ENCODE data around the genes ZNF619, ZNF621, CYP8B1 and SNRK.

DNA sequence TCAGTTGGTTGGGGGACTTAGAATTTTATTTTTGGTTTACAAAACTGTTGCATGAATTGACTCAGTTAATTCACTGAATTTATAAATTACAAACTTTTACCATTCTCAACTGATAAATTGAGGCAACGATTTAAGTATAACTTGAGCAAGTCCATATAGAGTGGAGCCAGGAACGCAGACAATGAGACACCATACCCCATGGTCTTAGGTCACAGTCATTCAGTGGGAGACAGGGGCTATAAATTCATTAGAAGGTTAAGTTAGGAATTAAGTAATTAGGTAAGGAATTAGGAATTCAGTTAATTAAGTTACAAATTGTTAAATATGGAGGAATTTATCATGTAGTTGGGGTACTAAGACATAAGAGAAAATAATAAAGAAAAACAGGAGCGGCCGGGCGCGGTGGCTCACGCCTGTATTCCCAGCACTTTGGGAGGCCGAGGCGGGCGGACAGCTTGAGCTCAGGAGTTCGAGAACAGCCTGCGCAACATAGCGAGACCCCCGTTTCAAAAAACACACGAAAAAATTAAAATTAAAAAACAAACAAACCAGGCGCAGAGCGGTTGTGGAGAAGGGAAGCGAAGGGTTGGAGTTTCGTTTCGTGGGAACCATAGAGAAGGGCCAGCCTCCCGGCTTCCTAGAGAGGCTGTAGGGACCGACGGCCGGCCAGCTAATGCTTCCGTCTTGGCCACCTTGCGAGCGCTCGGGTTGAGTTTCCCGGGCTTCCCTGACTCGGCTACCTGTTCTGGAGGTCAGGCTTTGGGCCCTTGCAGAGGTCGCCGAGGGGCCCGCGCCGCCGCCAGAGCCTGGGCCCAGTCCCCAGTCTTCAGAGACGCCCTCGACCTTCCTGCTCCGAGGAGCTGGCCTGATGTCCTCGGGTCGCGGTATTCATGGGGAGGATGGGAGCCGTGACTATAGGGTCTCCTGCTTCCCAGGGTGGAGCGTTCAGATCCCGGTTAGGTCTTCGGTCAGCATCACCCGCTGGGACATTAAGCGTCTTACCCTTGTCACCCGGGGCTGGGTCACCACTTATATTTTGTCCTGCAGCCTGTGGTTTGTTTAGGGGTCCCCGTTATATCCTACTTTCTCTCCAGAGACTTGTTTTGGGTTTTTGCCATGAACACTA is at the start of gene ZNF619:
TSS of gene ZNF619 (plus strand) at position 649 of the 1,126 bp plus-strand sequence.
- RRBS, result 3% methylated on average over 11 of the region's 50 CpGs

- RRBS, result 3% methylated on average over 32 of the region's 68 CpGs
Measured at GRCh38 chr3:40524645-40525718, at the start of gene ZNF621. Gene ZNF621, plus strand, starts transcription at chr3:40524960.

- RRBS, result no CpG with 5 or more reads among the region's 5 CpGs
Measured at GRCh38 chr3:40538533-40539399, 14.0 kb downstream of the ZNF621 start.

DNA sequence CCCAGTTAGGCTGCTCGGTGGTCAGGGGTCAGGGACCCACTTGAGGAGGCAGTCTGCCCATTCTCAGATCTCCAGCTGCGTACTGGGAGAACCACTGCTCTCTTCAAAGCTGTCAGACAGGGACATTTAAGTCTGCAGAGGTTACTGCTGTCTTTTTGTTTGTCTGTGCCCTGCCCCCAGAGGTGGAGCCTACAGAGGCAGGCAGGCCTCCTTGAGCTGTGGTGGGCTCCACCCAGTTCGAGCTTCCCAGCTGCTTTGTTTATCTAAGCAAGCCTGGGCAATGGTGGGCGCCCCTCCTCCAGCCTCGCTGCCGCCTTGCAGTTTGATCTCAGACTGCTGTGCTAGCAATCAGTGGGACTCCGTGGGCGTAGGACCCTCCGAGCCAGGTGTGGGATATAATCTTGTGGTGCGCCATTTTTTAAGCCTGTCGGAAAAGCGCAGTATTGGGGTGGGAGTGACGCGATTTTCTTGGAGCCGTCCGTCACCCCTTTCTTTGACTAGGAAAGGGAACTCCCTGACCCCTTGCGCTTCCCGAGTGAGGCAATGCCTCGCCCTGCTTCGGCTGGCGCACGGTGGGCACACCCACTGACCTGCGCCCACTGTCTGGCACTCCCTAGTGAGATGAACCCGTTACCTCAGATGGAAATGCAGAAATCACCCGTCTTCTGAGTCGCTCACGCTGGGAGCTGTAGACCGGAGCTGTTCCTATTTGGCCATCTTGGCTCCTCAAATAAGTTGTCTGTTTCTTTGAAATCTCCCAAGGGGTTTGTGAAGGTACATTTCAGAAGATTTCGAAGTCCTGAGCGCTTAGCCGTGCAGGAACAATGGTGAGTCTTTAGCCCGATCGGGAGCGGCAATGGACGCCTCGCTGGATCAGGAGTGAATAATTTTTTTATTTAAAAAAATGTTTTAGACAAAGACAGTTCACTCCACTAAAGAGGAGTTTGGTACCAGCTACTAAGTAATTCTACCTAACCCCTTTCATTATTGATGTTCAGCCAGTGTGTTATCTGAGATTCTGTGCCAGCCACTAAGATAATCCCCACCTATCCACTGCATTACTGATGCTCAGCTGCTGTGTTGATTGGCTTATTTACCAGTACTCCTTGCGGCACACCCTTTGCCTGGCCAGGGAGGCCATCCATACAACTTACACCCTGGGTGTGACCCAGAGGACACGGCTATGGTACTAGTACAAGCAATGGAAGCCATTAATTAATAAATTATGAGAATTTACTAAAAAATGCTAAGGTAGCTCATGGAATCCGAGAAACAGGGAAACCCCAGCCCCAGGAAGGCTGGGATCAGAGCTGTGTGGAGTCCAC is 291.1 kb upstream of the CTNNB1 start:
- RRBS, result no CpG with 5 or more reads among the region's 39 CpGs

GRCh38 chr3:41200419-41201078 is 1.2 kb downstream of the CTNNB1 start:
- RRBS, result no CpG with 5 or more reads among the region's 15 CpGs

GRCh38 chr3:41225420-41226199 is 26.3 kb downstream of the CTNNB1 start:
- RRBS, result no CpG with 5 or more reads among the region's 10 CpGs

- RRBS, result no CpG with 5 or more reads among the region's 3 CpGs
Measured at GRCh38 chr3:41236857-41237577, 37.7 kb downstream of the CTNNB1 start.

- RRBS, result no CpG with 5 or more reads among the region's 2 CpGs
Measured at GRCh38 chr3:41688526-41688959, 273.4 kb downstream of the ULK4 start.

DNA sequence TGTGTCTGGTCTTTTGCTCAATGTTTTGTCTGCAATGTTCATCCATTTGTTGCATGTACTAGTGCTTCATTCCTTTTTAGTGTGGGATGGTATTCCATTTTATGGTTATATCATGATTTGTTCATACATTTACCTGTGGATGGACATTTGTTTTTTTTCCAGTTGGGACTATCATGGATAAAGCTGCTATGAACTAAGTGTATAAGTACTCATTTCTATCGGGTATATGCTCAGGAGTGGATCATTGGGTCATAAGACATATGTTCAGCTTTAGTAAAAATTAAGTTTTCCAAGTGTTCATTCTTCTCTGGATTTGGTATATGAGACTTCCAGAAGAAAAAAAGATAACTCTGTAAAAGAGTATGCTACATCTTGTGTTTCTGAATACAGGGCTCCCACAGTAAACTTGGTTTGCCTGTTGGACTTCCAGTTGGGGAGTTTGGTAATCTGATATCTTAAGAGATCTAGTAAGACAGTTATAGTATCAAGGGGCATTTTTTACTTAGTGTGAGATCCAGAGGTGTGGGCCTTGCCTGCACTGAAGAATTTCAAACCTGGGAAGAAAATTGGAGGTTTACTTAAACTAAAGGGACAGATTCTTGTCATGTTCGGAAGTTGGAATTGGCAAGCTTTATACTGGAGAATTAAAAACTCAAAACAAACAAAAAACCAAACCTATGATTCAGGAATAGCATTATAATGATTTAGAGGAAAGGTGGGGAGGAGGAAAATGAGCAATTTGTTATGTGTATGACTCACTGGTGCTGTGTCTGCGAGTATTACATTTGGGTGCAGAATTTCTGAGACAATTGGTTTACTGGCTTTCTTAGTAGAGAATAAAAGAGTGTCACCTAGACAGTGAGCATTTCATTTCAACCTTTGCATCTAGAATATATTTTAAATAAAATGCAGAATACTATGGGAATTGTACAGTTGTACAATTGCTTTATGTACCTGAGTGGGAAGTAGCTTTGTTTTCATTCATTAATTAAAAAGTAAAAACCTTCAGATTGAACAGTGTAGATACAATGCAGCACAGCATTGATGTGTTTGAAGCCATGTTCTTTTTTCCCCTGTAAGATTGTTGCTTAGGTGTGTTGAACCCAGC is 58.9 kb upstream of the ULK4 start:
- RRBS, result no CpG with 5 or more reads among the region's 3 CpGs

GRCh38 chr3:42179120-42179951 is 86.6 kb downstream of the CCK start:
- RRBS, result no CpG with 5 or more reads among the region's 7 CpGs

DNA sequence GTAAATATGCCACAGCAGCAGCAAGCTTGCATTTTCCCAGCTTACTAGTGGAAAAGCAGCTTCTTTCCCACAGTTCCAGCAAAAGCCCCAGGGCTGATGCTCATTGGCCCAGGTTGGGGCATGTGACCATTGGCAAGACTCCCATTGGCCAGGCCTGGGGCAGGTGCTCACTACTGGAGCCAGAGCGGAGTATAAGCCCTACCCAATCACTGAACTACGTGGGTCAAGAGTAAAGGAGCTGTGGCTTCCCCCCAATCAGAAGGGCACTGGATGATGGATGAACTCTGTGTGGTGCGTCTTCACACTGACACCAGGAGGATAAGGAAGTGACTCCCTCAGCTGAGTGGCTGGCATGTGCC is 13.2 kb upstream of the VIPR1 start:
- RRBS, result no CpG with 5 or more reads among the region's 3 CpGs

DNA sequence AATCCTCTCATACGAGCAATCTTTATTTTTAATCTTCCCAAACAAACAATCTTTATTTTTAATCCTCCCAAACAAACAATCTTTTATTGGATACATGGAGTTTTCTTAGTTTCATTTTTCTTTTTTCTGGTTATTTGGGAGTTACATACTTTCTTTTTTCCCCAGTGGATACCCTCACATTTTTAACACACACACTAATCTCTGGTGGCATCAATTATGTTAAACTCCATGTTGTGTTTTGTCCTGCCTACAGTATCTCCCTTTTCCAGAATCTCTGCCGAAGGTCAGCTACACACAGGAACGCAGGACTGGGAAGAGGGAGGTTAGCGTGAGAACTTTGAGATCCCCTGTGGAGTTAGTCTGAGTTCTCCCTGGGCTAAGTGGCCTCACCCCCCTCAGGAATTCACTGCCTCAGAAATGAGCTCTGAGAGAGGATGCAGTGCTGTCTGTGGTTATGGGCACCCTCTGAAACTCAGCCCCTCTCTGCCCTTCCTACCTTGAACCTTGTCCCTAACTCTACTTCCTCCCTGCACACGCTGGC is 5.6 kb upstream of the VIPR1 start:
- RRBS, result no CpG with 5 or more reads among the region's 5 CpGs

DNA sequence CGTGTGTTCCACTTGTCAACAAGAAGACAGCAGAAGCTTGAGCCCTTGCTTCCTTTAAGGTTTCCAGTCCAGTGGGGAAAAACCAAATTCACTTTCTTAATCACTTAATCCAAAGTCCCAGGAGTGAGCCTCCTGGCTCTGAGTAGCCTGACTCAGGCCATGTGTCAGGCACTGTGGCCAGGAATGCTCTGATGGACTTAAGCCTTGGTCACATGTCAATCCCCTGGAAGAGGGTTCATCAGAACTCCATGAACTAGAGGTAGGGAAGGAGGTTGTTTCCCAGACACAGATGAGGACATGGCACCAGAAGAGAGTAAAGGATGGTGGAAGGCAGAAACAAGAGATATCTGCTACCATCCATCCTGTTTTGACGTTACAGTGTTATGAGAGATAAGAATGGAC is 8.8 kb downstream of the VIPR1 start:
- RRBS, result no CpG with 5 or more reads among the region's 2 CpGs

- RRBS, result no CpG with 5 or more reads among the region's 12 CpGs
Measured at GRCh38 chr3:42662648-42663286, 9.3 kb downstream of the ZBTB47 start.

DNA sequence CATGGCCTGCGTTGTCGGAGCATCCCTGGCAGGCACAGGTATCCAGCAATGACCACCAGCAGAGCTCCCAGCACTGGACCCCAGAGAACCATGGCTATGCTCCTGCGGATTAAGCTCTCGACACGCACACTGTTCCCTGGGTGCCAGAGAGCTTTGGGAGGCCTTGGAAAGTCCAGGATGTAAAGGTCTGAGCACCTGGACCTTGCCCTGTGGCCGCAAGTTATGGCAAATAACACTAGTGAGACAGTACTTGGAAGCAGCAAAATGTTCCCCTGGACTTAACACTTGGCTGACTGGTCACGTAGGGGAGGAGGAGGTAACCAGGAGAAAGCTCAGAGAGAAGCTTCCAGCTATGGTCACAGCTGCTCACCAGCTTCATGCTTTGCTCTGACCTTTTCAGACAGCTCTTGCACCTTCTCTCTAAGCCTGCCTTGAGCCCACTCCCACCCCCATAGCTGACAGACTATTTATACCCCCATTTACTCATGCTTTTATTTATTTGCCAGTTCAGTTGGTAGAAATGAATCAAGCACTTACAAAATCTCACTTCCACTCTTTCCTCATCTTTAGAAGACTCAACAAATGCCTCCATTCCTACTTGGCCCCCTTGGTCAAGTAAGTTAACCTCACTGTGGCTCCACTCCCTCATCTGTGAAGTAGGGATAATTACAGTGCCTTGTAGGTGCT is at the start of gene CYP8B1:
TSS of gene CYP8B1 (minus strand) at position 155 of the 687 bp plus-strand sequence.
- RRBS, result no CpG with 5 or more reads among the region's 7 CpGs

GRCh38 chr3:43217561-43217941 is 68.8 kb upstream of the SNRK start:
- RRBS, result no CpG with 5 or more reads among the region's 4 CpGs

- RRBS, result 1% methylated on average over 47 of the region's 70 CpGs
Measured at GRCh38 chr3:43285925-43286702, at the start of gene SNRK. Gene SNRK, plus strand, starts transcription at chr3:43286540.

DNA sequence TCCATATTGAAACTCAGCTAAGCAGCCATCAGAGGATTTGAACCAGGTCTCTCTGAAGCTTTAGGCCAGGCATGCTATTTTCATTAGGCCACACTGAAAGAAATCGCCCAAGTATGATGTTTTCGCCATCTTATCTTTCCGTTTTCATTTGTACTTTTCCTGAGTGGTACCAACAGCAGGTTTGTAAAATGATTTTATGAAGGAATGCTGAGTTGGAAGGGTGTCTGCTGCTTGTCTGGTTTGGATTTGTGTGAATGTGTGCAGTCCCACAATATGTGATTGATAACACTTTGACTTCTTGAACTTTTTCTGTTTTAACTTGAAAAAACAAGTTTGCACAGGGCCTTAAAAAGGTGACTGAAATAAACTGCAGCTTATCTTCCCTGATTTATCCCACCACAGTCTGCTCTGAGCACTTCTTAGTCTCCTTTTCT is 39.5 kb downstream of the SNRK start:
- RRBS, result no CpG with 5 or more reads among the region's 3 CpGs

DNA sequence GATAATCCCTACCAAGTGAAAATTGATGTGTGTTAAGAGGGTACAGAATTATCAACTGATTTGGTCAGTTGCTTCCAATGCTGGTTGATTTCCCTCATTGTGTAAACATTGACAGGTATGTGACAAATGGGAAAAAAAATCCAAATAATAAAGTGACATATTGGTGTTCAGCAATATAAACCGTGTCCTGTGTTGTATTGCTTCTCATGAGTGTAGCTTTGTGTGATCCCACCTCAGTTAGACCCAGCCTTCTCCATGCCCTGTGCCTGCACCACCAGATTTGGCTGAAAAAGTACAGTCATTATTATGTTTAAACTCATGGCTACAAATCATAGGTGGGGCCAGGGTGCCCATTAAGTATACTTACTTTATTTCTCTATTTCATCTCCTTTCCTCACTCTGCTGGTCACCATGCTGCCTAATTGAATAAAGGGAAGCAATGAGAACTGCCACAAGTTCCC is 64.7 kb downstream of the SNRK start:
- RRBS, result no CpG with 5 or more reads among the region's 1 CpG